HTR-8/SVneo (cell line): ENCODE measurements around a stretch of chr4.

DNA sequence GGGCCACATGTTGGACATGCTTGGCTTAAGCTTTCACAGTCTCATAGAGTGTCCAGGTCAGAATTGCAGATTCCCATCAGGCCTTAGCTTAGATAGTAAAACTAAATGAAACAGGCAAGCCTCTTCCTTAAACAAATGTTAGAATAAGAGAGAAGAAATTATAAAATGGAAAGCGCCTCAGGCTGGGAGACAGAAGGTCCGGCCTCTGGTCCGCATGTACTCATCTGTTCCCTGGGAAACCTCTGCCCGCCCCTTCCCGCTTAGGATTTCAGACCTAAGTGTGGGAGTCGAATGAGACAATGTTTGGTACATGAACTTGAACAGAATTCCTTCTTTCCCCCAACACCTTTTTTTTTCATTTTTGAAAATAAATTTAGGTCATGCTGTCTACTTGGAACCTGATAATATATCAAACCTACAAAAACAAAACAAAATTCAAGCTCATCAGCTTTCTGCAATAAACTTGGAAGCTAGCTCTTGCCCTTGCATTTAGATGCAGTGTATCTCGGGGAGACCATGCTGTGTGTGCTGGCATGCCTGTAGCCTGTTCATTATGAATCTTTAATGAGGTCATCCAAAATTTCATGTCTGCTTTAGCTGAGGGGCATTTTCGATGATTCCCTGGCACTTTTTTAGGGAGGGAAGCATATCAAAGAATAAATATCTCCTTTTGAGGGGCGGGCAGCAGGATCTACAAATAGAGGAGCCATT, 68.5 kb downstream of the PTTG2 start:
- RRBS, result no CpG with 5 or more reads among the region's 9 CpGs

DNA sequence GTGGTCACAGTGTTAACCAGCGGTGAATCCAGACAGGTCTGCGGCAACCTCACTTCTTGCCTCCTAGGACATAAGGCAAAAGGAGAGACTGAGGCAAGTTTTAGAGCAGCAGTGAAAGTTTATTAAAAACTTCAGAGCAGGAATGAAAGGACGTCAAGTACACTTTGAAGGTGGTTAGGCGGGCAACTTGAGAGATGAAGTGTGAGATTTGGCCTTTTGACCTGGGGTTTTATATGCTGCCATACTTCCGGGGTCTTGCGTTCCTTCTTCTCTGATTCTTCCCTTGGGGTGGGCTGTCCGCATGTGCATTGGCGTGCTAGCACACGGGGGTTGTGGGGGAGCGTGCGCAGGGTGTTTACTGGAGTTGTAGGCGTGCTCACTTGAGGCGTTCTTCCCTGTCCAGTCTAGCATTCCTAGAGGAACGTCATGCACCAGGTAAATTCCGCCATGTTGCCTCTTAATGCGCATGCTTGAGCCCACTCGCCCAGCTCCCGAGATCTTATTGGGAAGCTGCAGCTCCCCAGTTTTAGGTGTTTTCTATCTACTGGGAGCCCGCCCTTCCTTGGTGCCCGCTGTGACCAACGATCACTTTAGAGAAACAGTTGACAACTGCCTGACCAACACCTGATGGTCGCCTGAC, 94.5 kb downstream of the PTTG2 start:
- RRBS, result no CpG with 5 or more reads among the region's 22 CpGs

DNA sequence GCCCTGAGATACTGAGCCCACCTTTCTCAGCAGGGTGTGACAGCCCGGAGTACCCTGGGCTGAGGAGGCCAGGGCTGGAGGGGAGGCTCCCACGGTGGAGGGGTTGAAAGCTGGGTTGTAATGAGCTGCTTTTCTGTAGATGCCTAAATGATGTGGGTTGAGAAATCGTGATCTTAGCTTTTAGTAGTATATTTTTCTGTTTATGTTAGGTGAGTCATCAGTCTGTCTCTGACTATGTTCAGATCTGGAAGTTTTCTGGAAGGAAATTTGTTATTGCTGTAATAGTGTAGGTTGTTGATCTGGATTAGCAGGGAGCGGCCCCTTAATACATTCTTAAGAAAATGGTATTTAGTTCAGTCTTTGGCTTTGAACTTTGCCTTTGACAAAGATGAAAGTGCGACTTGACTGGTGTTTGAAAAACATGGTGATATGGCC, 118.8 kb downstream of the PTTG2 start:
- RRBS, result no CpG with 5 or more reads among the region's 5 CpGs

DNA sequence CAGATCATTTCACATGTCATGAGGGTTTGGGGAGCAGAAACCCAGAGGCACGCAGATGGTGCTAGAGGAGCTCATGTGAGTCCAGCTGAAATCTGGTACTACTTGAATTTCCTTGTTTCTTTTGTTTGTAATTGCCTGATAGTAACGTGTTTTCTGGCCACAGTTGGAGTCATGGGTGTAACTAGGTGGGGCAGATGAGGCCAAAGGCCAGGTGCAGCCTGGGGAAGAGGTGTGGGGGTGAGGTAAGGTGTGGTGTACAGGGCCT, 271.4 kb downstream of the PTTG2 start:
- RRBS, result no CpG with 5 or more reads among the region's 2 CpGs

DNA sequence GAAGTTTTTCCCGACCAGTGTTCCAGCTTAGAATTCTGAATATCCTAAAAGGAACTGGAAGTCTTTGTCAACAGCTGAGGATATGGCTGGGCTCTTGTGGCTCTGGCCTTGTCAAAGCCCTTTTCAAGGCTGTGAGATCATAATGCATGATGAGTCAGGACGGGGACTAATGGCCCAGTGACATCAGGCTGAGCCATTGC, 306.4 kb downstream of the PTTG2 start:
- RRBS, result no CpG with 5 or more reads among the region's 2 CpGs

- RRBS, result no CpG with 5 or more reads among the region's 23 CpGs
These were observed 345.1 kb upstream of the KLF3 start for GRCh38 chr4:38318696-38319567.

DNA sequence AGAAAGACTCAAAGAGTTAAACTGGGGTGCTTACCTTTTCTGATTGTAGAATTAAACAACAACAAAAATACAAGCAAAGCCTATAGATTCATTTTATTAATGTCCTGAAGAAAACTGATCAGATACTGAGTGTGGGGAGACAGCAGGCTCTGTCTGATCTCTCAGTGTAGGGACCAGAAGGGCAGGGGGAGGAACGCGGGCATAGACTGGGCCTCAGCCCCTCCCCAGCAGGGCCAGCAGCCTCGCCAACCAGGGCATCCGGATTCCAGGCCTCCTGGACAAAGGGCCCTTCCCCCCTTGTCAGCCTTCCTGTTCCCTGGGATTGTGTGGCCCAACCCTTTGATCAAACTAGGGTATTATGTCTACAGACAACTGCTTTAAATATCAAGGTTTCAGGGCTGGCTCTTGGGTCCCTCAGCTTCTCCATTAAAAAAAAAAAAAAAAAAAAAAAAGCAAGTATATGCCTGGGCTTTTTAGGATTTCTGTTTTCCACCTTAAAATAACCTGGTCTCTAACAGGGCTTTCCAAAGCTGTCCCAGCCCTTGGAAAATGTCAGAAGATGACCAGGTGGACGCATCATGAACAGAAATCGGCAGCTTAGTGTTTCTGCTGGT, 239.4 kb upstream of the KLF3 start:
- RRBS, result no CpG with 5 or more reads among the region's 6 CpGs

- RRBS, result no CpG with 5 or more reads among the region's 4 CpGs
These were observed 174.9 kb upstream of the KLF3 start for GRCh38 chr4:38489047-38489483.

- RRBS, result no CpG with 5 or more reads among the region's 6 CpGs
These were observed 154.5 kb upstream of the KLF3 start for GRCh38 chr4:38509512-38509890.

GRCh38 chr4:38677907-38678578, 14.0 kb downstream of the KLF3 start:
- RRBS, result no CpG with 5 or more reads among the region's 8 CpGs

DNA sequence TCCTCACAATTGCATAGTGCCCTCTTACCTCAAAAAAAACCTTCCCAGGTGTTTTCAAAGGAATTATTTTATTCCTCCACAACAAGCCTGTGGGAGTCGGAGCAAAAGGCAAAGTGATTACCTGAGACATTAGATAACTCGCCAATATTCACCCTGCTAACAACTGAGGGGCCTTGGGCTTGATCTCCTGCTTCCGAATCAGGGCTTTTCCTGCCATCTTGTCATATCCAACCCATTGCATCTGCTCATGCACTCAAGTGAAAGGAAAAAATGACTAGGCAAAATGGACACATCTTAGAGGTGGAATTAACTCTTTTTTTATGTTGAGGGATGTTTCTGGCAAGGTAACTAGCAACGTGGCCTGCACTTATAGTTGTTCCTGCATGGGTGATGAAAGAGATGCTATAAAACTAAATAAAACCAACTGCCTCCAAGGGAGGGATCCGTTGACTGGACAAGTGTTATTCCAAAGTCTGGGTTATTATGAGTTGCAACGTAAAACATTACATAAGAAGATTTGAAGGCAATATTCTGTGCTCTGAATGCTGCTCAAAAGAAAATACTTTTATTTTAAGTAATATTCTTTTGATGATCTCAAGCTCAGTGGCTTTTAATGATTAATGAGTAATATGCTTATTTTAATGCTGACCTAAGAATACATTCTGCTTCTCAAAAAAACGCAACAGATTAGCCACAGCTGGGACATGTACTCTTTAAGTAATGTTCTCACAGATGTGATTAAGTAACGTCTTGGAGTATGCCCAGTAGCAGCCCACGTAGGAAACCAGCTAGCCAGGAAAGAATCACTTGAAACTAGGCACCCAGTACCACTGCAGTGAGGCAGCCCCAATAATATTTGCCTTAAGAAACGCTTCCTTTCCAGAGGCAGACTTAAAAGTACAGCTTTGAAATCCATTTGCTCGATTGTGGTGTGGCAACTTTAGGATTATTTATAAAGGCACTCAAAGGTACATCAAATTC, 27.4 kb downstream of the KLF3 start:
- RRBS, result no CpG with 5 or more reads among the region's 11 CpGs

DNA sequence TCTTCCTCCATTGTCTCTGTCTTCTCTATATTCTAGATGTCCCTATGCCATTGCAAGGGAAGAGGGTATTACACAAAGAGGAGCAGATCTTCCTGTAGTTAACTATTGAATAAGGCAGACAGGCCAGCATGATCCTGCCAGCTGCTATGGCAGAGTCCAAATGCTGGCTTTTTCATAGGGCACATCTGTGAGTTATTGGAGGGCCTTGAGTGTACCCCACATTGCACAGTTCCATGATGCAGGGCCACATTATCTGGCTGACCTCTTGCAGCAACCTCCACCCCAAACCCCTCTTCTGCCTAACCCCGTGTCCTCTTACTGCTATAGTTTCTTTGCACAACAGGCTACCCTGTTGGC, 20.8 kb upstream of the TLR1 start:
- RRBS, result no CpG with 5 or more reads among the region's 1 CpG

DNA sequence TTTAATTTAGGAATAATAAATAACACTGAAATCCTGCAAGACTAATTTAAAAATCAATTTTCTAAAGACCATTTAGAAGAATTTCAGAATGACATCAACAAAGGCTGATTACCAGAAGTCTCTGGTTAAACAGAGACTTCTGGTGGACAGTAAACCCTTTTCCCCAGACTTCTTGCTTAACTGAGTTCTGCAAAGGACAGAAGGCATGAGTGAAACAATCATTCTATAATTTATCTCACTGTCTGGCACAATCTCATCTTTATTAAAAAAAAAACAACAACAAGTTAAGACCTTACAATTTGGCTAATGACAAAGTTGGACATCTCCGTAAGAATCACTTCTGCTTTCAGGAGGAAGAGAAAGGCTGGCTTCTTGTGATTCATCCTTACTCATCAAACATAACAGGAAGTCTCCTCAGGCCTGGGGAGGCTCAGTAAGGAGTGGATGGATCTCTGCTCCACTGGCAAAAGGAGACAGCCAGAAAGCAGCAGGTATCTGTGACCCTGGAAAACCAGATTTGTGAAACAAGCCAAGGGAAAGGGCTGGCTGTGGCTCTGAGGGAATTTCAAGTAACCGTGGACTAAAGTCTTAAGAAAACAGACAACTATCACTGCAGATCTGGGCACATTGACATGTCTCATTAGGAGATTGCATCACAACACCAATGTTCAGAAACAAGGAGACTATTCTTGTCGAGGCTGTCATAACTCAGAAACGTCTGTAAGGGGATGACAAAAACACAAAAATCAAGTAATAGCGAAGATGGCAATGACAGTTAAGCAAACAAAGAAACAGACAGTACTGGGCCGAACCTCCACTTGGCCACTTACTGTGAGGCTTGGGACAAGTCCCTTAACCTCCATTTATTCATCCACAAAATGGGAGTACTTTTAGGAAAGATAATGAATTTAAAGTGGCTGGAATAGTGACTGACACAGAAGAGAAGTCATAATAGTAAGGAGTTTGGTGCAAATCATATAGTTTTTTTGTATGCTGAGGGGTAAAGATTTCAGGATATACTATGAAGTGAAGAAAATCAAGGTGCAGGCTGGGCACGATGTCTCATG, 1.1 kb upstream of the TLR6 start:
- RRBS, result no CpG with 5 or more reads among the region's 7 CpGs

DNA sequence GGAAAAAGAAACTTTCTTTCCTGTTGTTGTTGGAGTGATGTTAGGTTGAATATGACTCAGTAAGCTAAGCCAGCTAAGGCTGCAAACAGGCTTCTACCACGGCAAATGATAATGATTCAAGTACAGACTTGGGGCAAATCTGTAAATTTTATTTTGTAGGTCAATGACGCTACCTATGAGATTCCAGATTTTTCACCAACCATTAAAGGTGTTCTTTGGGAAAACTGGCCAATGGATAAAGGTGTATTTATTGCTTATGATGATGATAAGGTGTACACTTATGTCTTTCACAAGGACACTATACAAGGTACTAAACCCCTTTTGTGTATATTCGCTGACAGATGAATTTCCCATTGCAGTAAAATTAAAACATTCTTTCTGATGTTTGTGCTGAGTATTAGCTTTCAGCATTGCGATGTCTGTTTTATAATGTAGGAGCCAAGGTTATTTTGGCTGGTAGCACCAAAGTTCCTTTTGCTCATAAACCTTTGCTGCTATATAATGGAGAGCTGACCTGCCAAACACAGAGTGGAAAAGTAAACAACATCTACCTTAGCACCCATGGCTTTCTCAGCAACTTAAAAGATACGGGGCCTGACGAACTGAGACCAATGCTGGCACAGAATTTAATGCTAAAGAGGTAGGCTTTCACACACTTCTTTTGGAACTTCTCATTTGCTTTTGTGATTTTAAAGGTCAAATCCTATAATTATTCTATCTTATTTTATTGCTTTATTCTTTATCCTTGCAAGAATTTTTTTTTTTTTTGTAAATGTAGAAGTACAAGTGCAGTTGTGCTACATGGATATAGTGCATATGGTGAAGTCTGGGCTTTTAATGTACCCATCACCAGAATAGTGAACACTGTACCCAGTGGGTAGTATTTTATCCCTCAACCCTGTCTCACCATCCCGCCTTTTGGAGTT, 46.0 kb downstream of the WDR19 start:
- RRBS, result no CpG with 5 or more reads among the region's 7 CpGs

DNA sequence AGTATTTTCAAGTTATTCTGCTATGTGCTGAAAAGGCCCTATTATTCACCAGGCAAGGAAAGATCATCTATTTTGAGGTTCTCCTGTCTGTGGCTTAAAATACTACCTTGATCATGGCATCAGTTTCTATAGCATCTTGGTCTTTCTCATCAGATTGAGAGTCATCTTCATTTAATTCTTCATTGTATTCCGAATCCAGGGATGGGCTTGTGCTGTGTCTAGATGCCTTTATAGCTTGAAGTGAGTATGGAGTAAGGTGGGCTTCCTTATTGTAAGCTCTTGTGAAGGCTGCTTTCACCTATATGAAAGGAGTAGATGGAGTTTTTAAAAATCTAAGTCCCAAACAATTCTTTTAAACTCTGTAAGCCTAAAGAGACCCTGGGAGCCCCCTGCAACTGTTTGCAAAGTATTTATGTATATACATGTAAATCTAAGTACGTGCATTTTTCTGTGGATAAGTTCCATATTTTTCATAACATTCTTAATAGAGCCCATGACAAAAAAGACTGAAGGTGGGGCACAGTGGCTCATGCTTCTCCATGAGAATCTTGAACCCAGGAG, 76.3 kb downstream of the RFC1 start:
- RRBS, result no CpG with 5 or more reads among the region's 2 CpGs

DNA sequence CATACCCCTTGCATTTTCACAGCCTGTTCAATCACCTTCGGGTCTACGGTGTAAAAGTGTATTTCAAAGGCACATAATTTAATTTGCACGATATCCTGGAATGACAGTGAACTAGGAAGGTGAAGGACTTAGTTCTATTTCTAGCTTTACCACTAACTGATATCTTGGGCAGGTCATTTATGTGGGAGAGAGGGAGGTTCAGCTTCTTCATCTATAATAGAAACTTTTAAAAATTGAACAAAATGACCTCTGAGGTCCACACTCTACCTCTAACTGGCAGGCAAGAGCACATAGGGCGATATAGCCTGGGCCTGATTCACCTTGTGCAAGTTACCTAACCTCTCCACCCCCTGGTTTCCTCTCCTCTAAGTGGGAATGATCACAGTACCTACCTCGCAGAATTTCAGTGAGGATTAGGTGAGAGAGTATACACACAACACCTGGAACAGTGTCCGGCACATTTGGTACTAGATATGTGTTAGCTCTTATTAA, 15.4 kb downstream of the KLB start:
- RRBS, result no CpG with 5 or more reads among the region's 6 CpGs

- RRBS, result no CpG with 5 or more reads among the region's 6 CpGs
These were observed 1.3 kb downstream of the RPL9 start for GRCh38 chr4:39457436-39457873.

DNA sequence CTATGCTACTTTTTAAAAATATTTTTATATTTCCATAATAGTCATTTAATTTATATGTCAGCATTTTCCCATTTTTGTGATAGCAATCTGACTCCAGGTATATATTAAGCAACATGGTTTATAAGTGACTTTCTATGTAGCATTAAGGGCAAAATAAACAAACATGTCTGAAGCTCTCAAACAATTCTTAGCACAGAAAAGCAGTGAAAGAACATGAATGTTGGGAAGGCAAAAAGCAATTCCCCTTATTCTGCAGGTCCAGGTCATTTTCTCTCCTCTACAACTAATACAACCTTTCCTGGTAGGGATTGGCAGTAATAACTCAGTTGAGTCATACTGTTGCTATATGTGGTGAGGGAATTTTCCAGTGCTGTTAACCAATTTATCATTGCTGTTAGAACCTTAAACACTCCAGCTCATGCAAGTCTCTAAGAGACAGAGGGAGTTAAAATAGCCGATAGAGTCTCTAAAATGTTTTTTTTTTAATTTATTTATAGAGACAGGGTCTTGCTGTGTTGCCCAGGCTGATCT, 24.0 kb downstream of the SMIM14 start:
- RRBS, result no CpG with 5 or more reads among the region's 1 CpG

- RRBS, result no CpG with 5 or more reads among the region's 14 CpGs
These were observed 55.7 kb downstream of the UBE2K start for GRCh38 chr4:39753348-39754230.

DNA sequence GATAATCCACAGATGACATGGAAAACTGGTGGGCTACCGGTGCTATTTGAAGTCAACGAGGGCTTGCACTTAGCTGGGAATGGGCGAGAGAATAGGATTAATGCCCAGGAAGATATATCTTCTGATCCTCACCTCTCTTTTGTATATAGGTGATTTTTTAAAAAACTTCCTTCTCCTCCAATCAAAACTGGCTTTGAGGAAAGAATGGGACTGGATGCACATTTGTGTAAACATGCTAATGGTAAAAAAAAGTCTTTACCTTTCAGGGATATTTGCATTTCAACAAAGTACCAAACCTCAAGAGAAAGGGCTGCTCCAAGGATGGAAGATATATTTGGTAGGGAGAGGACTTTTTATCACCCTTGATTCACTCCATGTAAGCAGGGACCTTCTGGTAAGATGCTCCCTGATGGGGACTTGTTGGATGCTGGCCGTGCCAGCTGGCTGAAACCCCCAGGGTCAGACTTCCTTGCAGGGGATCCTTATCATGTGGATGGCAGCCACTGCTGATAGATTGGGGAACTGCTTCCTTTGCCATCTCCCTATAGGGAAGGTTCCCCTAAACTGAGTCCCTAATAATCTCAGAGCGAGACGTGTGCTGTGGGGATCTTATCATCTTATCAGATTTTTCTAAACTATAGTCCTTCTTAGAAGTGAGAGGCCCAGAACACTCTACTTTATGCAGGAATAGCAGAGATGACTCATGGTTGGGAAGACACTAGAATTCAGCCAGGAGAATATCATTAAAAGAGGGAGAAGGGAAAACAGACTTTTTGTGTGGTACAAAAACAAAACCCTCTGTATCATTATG, 15.8 kb downstream of the RHOH start:
- RRBS, result no CpG with 5 or more reads among the region's 6 CpGs